Parotid gland (tissue), 1 donor: ENCODE results near the gene MC5R.

DNA sequence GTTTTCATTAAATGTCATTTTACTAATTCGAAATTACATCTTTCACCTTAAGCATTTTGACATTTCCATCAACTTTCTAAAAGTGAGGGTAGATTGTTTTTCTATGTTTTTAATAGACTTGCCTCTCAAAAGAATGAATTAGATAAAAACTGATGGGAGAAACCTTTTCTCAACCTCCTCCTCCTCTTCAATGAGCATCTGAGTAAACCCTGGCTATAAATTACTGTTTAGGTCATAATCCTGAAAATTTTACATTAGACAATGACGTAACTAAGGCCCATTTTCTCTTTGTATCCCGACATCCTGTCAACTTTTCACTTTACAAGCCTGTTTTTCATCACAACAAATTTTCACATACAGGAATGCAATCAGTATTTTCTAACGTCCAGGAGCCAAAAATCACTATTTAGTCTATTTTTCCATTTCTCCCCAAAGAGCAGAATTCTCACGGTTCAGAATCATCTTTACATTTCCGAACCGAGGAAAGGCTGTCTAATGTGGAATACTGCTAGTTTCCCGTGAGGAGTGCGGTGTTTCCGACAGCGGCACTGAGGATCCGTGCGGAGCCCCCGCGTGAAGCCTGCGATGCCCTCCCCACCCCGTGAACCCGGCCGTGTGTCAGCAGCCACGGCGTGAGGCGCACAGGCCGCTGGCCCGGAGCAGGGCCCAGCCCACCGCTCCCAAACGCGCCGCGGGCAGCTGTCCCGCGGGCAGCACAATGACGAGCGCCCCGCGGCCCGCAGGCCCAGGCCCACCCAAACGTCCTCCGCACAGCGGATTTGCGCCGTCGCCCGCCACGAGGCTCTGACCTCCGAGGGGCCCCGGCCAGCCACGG, 1.2 kb downstream of the SPIRE1 start:
- PRO-cap = no peak

GRCh38 chr18:12703648-12704285, 925 bp downstream of the PSMG2 start:
- PRO-cap = no peak

- PRO-cap = no peak
Observed at GRCh38 chr18:12777407-12778024, 74.7 kb downstream of the PSMG2 start.

- PRO-cap = no peak
Observed at GRCh38 chr18:12838096-12838828, 45.8 kb downstream of the PTPN2 start.

GRCh38 chr18:12992559-12993214, 1.5 kb downstream of the CEP192 start:
- PRO-cap = no peak

DNA sequence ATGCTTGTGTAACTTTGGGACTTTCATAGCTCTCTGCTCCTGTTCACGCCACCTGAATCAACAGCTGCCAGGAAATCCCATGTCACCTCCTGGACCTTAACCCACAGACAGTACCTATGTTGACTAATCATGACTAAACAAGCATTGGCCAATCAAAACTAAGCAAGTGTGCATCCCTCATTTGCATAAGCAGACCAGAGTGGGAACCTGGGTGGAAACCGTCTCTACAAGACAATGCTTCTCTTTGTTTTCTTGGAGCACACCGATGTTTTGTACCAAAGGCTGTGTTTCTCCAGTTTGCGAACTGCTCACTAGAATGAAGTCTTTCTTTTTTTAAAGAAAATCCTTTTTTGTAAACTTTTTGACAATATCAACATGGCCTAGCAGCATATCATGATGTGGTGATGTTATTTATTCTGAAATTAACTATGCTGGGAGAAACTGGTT, 42.6 kb upstream of the LDLRAD4 start:
- PRO-cap = no peak

DNA sequence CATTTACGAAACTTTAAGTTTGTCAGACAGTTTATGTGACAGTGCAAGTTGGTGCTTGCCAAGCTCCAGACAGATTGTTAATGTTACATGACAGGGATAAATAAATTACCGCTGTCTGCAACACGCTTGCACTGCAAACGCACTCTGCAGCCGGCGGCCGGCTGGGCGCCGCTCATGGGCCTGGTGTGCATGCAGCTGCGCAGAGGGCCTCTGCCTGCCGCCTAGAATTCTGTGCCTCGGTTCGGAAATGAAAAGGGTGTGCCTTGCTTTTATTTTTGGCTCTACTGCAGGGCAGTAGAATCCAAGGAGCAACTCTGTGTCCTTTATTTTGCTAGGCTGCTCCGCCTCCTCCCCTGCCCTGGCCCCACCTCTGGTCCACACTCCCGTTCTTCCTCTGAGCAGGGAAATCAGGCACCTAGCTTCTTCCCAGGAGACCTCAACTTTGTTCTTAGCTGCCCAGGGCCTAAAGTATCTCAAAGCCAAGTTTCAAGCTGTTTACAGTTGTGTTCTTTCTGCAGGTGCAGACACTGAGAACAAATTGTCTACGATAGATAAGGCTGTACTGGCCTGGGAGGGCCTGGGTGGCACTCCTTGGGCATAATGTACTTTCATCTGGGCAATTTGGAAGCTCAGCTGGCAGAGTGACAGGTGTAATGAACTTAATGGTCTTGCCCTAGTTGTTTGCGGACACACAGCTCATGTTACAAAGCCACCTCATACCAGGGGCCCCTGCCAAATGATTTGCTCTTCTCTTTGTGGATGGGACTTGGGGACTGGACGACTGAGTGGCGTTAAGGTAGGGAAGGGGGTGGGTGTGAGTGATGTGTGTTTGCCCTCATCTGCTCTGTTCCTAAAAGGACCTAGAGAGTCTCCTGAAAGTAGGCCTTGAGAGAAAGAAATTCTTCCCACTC, 4.1 kb downstream of the LDLRAD4 start:
- PRO-cap = unidirectional peak, minus-strand start at position 231 of the sequence

DNA sequence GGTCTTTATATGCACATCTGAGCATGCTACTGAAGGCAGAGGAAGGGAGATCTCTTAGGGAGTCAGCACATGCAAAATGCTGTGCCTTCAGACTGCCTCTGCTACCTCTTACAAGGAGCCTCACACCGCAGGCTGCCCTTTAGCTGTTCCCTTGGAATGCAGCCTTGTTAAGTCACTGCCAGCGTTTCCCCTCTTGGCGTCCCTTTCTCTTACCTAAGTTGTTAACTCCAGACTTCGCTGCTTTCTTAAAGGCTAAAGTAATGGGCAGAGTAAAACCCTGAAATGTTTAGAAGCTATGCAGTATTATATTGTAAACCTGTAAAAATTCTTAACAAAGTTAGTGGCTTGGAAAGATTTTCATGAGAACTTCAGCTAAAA, 49.8 kb downstream of the LDLRAD4 start:
- PRO-cap = no peak

GRCh38 chr18:13279239-13279545, 60.6 kb downstream of the LDLRAD4 start:
- PRO-cap = no peak

DNA sequence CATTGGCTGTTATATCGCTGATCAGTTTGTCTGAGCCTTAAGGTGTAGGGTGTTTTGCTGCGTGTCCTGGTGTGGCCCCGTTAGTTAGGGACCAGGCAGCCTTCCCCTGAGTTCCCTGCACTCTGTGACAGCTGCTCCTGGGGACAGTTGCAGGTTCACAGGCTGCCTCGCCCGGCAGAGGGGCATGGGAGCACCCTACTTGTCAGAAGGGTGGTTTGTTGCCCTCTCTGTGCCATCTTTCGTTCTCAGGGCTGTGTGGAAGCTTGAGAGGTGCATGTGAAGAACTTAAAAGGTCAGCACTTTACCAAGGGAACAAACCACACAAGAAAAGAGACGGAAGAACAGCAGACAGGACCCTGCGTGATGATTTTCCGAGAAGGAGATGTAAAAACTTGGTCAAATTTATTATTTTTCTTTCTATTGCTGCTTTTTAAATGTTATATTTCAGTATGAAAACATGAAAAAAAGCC, 159.6 kb downstream of the LDLRAD4 start:
- PRO-cap = no peak

DNA sequence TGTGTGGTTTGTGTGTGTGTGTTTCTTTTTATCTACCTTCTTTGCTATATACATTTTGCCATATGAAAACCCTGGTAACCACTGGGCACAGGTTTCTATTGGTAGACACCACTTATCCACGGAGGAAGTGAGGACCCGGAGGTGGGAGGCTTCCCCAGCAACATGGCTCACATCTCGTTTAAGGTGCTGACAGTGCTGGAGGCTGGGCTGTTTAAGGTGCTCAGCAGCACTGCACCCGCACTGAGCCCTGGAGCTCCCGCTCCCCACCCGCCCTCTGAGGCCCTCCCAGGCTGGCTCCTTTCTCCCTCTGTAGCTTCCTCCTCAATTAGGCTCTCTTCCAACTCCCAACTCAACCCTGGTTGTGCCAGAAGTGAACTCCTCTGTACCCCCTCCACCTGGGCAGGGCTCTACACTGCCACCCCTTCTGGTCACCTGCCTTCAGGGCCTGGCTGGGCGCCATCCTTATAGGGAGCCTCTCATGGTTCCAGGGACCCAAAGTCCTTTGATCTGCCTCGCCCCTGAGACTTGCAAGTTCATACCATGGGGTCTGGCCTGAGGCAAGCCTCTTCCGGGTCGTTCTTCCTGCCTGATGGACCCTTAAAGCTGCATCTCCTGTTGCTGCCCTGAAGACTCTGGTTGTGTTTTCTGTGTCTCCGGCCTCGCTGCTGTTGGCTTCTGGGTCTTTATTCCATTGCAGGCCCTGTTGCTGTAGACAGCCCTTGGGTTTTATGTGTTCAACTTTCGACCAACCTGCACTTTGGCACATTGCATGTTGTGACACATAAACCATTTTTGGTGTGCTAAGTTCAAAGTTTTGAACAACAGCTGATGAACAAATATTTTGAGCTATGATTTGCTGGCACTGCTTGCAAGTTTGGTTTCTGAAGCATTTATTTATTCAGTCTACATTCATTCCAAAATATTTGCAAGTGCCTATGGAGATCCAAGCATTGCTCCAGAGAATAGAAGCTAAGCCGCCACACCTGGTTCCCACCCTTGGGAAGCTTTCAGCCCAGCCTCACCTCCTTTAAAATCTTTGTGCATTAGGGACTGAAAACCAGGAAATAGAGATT, 199.6 kb downstream of the LDLRAD4 start:
- PRO-cap = no peak

DNA sequence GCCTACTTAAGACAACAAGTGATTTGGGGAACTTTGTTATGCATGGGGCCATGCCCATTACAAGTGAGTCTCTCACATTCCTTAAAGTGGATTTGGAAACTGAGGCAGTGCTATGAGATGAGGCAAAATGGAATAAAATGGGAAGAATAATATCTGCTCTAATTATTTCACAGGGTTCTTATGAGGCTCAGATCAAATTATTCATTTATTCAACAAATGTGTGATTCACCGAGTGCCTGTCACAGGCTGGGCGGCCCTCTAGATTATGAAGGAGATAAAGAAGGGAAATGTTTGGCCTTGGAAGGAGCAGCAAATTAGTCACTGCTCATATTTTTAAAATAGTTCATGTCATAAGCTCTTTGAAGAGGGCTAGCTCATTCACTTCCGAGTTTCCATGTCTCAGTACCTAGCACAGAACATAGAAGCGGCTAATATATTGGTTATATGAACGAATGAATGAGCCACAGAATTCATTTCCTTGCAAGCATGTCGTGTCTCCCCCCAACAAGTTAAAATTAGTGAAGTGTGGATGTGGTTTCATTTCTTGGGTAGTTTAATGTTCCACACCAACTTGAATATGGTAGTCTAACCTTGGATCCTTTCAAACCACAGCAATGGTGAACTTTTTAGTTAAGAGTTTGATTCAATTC, 217.4 kb downstream of the LDLRAD4 start:
- PRO-cap = no peak

DNA sequence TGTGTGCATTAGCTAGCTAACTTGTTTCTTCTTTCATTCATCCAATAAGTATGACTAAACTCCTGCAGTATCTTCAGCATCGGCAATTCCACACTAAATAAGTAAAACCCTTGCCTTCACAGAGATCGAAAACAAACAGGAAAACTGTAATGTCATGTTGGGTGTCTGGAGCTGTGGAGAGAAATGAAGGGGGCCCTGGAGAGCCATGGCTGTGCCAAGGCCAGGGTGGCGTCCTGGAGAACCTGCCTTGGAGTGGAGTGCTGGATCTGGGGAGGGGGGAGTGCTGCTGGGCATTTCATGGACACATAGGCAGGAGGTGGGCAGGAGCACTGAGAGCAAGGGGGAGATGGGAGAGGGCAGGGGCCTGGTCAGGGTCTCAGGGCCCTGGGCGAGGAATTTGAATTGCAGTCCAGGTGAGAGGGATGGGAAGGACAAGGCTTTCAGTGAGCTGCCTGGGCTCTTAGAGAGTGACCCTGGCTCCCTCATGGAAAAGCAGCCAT, 238.7 kb downstream of the FAM210A start:
- PRO-cap = no peak

- PRO-cap = no peak
Observed at GRCh38 chr18:13530851-13531439, 195.4 kb downstream of the FAM210A start.

GRCh38 chr18:13540493-13541122, 185.8 kb downstream of the FAM210A start:
- PRO-cap = no peak

DNA sequence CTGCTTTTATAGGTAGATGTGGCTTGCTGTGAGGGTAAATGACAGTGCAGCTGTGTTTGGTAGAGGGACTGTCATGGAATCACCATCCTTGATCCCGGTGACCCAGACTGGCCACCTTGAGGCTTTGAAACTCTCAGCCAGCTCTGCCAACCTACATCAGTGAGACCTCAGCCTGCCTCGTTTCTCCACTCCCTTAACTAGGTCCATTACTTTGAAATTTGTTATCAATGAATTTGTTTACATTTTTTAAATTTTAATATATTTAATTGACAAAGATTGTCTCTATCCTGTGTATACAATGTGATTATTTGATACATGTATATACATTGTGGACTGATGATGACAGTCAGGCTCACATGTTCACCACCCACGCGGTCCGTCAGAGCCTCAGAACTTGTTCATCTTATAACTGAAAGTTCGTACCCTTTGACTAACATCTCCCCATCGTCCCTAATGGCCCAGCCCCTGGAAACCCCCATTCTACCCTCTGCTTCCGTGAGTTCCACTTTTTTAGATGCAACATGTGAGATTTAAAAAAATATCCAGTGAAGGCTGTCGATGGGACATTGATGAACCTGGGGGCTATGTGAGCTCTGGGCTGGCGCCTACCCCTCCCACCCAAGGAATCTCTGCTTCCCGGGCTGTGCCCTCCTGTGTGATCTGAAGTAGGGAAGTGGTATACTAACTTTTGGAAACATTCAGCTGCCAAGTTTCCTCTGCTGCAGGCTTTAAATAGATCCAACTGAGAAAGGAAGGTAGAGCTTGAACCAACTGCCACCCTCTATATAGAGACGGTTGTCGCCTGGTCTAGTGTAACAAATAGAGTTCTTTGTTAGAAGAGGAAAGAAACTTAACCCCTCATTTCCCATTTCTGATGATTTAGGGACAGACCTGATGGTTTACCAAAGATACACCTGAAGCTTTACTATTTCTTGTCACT, 163.9 kb downstream of the FAM210A start:
- PRO-cap = no peak

DNA sequence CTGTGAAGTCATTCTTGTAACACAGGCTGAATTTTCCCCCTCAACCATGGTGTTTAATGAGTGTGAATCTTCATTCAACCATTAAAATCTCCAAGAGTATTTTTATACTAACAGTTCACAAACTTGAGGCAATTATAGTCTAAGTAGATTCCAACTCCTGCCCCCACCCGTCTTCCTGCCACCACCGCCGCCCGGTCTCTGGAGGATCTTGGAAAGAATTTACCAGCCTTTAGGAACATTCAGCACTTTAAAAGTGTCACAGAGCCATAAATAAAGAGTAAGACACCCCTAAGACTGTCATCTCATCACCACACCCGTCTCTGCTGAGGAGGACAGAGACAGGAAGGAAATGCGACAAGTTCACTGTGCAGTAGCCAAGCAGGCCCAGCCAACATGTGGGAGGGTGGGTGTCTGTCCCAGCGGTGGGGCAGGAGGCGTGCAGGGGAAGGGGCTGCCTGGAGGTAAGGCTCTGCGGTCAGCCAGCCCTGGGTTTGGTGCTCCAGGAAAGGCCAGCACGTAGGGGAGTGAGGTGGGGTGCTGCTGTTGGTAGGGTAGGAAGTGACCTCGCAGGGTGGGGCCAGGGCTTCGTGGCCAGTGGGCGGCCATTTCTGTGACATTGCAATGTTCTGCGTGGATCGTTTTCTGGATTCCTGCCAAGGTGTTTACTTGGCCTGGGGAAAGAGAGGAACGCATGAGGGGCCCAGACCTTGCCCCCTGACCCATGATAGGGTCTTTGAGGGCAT, 111.6 kb downstream of the FAM210A start:
- PRO-cap = no peak

- PRO-cap = no peak
Observed at GRCh38 chr18:13760990-13761798, 34.7 kb downstream of the RNMT start.

GRCh38 chr18:13823862-13824448, at the start of gene MC5R:
TSS of gene MC5R (plus strand) at chr18:13824149.
- PRO-cap = no peak

GRCh38 chr18:14797906-14798477, 50.0 kb downstream of the ANKRD30B start:
- PRO-cap = no peak